Epithelial cell of prostate (primary cell): ENCODE measurements around the gene SULT1C2.

- RRBS = no CpG with 5 or more reads among the region's 5 CpGs
Measured at GRCh38 chr2:102668022-102668578, 48.7 kb downstream of the SLC9A2 start.

DNA sequence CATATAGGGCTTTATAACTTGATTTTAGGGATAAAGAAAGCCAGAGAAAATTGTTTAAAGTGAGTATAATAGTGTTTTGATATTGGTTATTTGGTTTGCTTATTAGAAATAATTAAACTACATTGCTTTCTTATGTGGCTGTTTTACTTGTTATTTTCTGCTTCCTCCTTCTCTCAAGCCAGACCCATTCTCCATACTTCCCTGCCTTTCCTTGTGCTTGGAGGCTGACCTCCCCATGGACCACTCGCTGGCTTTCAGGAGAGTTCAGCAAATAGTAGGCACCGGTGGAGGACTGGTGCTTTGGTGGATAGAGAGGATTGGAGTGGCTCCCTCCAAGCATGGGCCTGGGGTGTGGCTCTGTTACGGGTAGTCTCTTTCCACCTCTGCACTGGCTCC lies 979.3 kb downstream of the TMEM182 start:
- RRBS = no CpG with 5 or more reads among the region's 3 CpGs

DNA sequence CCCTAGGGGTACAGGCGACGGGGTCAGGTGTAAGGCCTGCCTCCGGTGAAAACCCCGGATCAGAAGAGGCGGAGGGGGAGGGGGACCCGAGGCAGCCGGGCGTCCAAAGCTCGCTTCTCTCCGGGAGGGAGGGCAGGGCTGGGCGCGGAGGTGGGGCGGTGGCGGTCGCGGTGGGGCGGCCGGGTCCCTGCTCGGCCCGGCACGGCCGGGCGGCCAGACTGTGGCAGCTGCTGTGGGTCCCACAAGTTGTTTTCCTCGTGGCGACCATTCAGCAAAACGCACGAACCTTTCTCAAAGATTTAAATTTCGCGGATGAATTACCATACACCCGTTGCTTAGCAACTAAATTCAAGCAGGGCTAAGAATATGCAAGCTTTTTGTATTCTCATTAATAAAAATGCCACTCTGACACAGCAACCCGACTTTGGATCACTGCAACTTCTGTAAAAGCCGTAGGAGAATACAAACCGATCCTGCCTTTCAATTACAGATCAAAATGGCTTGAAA lies 8.6 kb downstream of the POU3F3 start:
- RRBS = 3% methylated on average over 9 of the region's 33 CpGs

DNA sequence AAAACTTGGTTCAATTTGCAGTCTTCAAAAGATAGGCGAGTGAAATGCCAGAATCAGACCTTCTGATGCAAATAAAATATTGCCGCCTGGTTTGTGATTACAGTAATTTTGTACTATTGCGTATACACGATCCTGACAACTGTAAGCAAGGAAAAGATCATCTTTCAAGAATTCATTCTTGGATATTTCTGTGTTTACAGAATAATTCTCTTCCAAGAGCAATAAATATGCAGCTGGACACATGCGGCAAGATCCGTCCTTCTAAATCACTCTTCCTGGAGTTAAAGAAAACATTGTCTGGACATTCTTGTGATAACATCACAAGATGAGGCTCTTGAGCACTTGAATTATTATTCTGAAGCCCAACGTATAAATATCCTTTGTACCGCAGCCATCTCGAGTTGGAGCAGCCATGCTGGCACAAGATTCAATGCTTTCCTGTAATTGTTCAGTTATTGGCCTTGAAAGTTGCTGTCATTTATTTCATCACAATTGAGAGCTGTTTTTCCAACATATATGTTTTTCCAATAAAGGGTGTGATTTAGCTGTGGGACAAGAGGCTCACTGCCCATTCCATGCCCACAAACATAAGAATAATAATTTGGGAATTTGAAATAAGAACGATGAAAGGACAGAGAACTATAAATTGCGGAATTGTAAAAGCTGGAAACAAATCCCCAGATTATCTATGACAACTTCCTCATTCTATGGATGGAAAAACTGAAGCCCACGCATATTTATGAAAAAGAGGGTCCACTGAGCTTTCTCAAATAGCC lies 9.8 kb downstream of the FHL2 start:
- RRBS = no CpG with 5 or more reads among the region's 12 CpGs

DNA sequence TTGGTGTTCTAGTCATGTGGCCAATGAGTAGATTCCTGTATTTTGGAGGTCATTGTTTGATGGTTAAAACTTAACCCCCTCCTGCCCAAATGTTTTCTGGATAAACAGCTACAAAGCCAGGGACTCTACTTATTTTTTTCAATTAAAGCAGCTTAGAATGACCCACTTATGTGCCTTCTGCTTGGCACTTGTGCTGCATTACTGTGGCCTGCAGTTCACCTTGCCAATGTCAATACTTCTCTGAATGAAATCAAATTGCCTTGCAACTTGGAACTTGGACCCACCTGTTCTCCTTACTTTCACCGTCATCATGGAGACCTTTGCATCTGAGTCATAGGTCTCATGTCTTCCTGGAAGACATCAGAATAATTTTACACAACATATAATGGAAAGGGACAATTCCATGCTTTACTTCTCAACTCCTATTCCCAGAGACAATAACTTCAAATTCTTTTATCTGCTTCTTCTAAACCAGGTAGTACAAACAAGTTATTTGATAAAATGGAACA lies 92.1 kb upstream of the FHL2 start:
- RRBS = no CpG with 5 or more reads among the region's 1 CpG

GRCh38 chr2:105592182-105592829 lies 152.4 kb upstream of the NCK2 start:
- RRBS = no CpG with 5 or more reads among the region's 6 CpGs

DNA sequence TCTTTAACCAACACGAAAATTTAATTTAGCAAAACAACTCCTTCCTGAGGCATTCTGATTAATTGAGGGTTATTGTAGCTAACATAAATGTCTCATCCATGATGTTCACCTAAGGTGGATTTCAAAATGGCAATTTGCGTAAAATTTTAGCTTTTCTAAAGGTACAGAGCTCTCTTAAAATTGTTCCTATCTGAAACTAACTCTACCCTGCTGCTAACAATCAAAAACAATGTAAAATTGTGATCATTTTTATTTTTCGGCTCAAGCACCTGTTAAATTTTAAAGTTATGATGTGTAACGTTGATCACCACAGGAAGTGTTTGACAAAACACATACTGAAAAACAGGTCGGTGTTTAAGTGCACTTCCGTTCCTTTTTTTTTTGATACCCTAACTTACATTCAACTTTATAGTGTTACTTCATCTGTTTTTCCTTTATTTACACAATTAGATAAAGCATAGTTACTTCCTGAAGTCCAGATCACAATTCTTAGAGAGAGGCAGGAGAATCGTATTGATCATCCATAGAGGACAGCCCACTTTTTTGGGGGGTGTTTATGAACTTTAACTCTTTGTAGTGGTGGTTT lies 6.0 kb upstream of the NCK2 start:
- RRBS = no CpG with 5 or more reads among the region's 7 CpGs

- RRBS = no CpG with 5 or more reads among the region's 18 CpGs
Measured at GRCh38 chr2:105749285-105750068, 4.8 kb downstream of the NCK2 start.

DNA sequence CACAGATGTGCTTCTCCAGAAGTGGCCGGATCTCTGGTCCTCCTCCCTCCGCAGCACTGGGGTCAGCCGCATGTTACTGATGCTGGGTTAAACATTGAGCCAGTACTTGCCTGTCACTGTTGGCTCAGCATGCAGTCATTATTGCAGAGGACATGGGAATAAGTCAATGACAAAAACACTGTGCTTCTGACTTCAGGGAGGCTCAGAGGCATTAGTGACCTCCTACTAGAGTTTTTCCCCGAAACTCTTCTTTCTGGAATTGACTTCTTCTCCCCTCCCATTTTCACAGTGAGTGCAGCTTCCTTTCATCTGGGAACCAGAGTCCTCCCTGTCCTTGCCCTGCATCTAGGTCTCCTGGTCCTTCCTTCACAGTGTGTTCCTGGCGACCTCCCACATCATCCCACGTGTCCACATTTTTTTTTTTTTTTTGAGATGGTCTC lies 27.8 kb downstream of the NCK2 start:
- RRBS = 100% methylated on average over 1 of the region's 6 CpGs

DNA sequence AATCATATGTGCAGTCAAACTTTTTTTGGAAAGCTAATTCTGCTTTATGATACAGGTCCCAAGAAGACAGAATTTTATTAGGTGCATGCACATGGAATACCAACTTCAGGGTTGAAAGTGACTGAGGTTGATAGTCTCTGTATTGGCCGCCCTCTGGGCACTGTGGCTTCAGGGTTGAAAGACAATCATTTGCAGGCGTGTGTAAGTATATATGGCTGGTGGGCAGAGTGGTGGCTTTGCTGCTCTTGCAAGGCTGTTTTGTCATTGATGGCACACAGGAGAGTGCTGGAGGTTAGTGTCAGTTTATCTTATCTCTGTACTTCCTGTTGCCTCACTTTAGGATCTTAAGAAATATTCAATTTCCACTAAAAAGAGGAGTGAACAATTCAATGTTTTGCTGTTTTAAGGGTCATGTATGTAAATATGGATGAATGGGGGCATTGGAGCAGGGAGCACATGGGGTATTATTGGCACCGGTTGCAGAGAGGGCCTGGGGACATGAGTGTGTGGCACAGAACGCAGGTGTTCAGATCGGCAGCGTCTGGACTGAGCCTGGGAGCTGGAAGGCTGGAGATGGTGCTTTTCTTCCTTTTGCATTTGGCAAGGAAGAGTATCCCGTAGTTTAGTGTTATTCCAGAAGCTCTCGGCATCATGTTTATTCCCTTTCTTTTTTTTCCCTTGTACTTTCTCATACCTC lies 51.5 kb downstream of the NCK2 start:
- RRBS = no CpG with 5 or more reads among the region's 8 CpGs

DNA sequence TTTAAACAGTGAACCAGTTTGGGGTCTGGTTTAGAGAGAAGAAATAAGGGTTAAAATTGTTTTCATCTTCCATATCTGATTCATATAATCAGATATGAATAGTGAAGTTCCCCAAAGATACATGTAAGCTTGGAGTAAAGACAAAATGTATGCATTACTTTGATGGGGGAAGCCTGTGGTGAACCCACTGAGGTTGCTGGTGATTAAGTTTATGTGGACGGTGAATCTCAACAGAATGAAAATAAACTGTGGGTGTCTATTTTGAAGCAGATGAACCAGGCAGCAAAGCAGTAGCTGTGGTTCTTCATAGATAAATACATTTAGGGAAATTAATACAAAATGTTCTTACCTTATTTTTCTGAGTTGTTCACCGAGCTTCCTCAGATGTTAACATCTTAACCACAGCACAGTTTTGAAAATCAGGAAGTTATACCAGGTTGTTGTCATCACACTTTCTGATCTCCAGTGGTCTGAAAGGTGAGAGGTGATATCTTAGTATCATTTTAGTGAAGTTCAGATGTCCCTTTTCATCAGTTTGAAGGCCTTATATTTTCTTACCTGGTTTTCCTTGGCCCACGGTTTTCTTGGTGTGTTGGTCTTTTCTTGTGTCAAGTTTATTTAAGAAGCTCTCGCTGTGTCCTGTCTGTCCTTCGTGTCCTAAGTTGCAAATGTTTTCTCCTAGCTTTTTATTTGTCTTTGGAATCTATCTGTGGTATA lies 53.9 kb downstream of the NCK2 start:
- RRBS = no CpG with 5 or more reads among the region's 5 CpGs

GRCh38 chr2:105927327-105927675 lies 138.2 kb upstream of the ECRG4 start:
- RRBS = no CpG with 5 or more reads among the region's 1 CpG

- RRBS = no CpG with 5 or more reads among the region's 7 CpGs
Measured at GRCh38 chr2:106139534-106140007, 54.5 kb downstream of the UXS1 start.

DNA sequence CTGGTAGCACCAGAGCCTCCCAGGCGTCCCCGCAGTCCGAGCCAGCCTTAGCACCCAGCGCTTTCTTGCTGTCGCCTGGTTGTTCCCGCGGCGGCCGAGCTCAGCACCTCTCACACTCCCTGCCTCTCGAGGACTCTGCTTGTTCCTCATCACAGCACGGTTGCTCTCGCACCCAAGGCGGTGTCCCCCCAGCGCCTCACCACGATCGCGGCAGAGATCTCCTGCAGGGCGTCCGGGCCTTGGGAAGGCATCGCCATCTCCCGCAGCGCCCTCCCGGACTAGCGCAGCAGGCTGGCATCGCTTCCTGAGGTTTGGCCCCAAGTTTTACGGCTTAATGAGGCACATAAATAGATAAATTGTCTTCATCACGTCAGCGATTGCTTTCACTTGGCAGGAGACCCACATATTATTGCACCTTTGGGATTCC lies 125.4 kb downstream of the RGPD3 start:
- RRBS = 22% methylated on average over 5 of the region's 28 CpGs

GRCh38 chr2:106887408-106887975 lies 1.5 kb upstream of the ST6GAL2 start:
- RRBS = 1% methylated on average over 1 of the region's 35 CpGs

GRCh38 chr2:108288481-108289218 lies at the start of gene SULT1C2:
Gene SULT1C2, plus strand, starts transcription at chr2:108288895.
- RRBS = no CpG with 5 or more reads among the region's 8 CpGs

DNA sequence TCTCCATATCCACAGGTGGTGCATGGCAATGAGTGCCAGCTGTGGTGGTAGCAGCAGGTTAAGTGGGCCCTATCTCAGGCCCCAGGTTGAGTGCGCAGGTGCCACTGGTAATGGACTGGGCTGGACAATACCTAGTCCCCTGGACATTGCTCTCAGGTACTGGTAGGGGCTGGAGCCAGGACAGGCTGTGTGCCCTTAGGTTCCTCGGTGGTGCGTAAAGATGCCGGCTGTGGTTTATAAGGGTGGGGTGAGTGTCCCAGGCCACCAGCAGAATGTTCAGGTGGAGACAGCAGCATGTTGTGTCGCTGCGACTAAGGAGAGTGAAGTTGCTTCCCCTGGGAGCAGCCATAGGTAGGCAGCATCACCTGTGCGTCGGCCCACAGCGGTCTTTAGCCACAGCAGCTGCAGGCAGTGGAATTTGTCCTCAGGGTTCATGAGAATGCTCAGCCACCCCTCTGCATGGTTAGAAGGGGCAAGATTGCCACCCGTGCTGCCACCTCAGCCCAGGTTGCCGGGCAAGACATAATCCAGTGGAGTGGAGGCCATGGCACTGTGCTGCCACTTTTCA lies 14.9 kb downstream of the GCC2 start:
- RRBS = no CpG with 5 or more reads among the region's 11 CpGs

DNA sequence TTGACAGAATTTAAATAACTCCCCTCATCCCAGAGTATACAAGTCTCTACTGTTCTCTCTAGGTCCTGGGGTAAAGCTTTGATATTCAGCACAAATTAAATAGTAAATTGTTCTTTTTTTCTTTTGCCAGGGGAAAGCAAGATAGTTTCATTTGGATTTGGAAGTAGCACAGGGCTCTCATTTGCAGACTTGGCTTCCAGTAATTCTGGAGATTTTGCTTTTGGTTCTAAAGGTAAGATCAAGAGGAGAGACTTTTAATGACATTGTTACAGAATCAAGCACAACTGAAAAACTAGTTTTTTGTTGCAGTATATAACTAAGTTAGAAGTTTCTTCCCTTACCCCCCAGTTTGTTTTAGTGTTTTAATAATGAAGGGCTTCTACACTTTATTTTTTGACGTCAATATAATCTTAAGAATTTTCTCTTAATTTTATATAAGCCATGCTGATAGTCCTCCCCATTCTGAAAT lies 9.5 kb upstream of the CCDC138 start:
- RRBS = no CpG with 5 or more reads among the region's 1 CpG

- RRBS = no CpG with 5 or more reads among the region's 3 CpGs
Measured at GRCh38 chr2:108781101-108781495, 5.5 kb upstream of the CCDC138 start.

DNA sequence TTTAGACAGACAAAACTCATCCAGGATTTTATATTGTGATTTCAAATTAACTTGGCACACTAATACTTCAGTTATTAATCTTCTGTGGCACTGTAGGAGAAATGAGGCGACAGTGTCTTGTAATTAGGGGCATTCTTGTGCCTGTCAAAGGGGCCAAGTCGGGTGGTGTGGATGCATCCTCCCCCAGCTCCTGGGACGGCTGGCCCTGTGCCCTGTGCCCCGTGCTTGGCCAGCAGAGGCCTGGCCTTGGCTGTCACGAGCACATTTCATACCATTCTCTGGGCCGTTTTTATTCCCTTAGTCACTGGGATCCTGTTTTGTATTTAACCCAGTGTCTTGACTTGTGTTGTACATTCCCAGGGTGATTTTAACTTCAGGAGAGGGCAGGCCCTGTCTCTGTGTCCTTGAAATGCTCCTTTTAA lies 56.7 kb downstream of the SH3RF3 start:
- RRBS = no CpG with 5 or more reads among the region's 6 CpGs